AG04449 (cell line): ENCODE measurements around a stretch of chr2.

- RRBS, result no CpG with 5 or more reads among the region's 11 CpGs
These were observed 114.3 kb upstream of the FOSL2 start for GRCh38 chr2:28277853-28279195.

GRCh38 chr2:28319610-28320177 is 73.0 kb upstream of the FOSL2 start:
- RRBS, result no CpG with 5 or more reads among the region's 11 CpGs

DNA sequence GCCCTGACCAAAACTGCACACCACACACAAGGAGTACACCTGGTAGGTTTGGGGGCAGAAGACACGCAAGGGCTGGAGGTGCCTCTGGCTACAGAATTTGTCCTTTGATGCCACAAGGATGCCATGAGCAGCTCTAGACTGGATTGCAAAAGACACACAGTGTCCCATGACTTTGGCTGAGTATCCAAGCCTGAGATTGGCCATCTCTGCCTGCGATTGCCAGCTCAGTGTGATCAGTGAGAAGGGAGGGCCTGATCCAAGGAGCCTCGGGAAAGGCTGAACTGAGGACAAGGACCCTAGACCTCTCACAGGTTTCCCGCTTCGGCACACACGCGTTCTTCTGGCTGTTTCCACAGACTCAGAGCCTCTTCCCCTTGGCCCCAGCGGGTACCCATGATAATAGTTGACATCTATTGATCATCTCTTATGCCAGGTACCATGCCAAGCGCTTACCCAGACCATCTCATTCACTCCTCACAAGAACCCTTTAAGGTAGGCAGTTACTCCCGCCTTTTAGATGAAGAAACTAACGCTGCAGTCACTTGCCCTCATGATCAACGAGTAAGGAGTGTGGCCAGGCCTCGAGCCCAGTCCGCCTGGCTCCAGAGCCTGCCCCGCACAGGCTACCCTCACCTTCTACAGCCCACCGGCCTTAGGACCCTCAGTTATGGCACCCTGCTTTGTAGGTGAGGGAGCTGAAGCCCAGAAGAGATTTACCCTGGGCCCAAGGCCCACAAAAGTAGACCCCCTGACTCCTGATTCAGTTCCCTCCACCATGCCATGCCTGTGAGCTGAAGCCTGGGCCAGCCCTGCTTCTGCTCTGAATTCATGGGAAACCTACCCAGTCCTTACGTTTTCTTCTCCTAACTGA is 59.7 kb upstream of the FOSL2 start:
- RRBS, result no CpG with 5 or more reads among the region's 17 CpGs

- RRBS, result no CpG with 5 or more reads among the region's 1 CpG
These were observed 8.3 kb downstream of the FOSL2 start for GRCh38 chr2:28400975-28401302.

DNA sequence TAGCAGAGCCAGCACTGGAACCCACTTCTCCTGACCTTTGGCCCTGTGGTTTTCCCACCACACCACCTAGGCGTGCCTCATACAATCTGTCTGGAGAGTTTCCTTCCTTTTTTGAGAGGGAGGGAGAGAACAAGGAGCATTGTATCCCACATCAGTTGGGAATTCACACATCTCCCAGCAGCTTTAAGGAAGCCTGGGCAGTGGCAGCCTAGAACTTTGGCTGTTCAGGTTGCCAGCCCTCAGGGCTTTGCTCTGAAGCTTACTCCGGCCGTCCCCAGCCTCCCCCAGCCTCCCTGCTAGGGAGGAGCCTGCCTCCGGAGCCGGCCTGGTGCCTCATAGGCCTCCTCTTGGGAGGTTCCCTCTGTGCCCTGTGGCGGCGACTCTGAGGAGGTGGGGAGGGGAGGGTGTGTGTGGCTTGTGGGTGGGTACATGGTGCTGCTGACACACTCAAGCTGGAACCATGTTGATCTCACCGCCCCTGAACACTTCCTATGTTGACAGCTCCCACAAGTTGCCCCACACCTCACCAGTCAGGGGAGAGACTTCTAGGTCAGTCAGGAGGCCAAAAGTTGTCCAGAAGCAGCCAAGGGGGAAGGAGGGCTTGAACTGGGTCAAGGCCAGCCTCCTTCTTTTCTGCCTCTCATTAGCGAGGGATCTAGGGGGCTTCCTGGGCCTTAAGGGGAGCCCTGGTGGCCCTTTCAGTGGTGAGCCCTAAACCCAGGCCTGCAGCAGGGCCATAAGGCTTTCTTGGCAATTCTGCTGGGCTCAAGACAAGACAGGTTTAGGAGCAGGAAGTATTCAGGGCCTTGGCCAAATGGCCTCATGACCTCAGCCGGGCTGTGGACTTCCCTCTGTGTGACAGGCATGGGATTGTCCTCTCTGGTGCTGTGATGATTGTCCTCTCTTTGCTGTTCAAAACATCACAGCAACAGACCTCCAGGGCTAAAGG is 14.1 kb downstream of the FOSL2 start:
- RRBS, result 58% methylated on average over 3 of the region's 10 CpGs

- RRBS, result no CpG with 5 or more reads among the region's 4 CpGs
These were observed 24.9 kb upstream of the PLB1 start for GRCh38 chr2:28471017-28471255.

DNA sequence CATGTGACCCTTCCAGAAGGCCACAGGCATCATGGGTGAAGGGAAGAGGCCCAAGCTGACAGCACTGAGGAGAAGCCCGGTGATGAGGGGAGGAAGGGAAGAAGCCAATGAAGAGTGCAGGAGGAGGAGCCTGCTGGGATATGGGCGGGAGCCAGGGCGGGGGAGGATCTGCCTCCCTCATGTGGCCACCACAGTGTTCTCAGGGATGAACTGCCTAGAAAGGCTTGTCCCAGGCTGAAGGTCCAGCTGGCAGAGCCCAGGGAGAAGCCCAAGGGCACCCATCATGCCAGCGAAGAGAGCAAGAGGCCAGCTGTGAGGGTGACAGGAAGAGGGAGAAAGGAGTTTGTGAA is 24.6 kb upstream of the PLB1 start:
- RRBS, result no CpG with 5 or more reads among the region's 4 CpGs

GRCh38 chr2:28538928-28539511 is 43.2 kb downstream of the PLB1 start:
- RRBS, result no CpG with 5 or more reads among the region's 17 CpGs

- RRBS, result no CpG with 5 or more reads among the region's 4 CpGs
These were observed 51.9 kb downstream of the PLB1 start for GRCh38 chr2:28547775-28548053.

- RRBS, result no CpG with 5 or more reads among the region's 22 CpGs
These were observed 107.5 kb upstream of the PPP1CB start for GRCh38 chr2:28643772-28644796.

- RRBS, result no CpG with 5 or more reads among the region's 2 CpGs
These were observed 93.1 kb upstream of the PPP1CB start for GRCh38 chr2:28658305-28659060.

DNA sequence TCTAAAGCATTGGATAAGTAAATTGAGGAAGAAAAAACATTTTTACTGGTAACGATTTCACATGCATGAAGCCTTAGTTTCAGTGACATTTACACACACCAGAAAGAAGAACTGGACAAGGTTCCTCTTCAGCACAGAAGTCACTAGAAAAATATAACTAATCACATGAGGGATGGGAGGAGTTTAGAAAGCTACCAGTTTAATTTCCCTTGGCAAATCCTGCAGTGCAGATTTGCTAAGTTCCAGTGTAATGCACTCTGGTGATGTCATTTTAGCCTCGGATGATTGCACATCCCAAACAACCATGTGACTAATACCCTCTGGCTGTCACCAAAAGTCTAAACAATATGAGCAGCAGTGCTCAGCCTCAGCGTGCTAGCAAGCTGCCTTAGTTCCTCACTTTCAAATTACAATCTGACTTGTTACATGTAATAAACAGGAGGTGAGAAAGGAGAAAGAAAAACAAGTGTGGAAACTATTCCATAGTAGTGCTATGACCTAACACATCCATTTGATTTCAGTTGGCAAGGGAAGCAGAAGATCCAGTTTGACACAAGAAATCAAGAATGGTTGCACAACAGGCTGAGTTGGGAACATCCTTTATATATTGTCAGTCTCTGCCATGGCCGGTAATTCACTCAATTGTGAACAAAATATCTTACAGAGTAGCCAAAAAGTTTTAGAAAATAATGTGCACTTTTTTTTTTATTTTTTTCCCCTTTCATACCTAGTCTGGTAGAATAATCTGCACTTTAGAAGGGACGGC is 35.2 kb upstream of the PPP1CB start:
- RRBS, result no CpG with 5 or more reads among the region's 5 CpGs

DNA sequence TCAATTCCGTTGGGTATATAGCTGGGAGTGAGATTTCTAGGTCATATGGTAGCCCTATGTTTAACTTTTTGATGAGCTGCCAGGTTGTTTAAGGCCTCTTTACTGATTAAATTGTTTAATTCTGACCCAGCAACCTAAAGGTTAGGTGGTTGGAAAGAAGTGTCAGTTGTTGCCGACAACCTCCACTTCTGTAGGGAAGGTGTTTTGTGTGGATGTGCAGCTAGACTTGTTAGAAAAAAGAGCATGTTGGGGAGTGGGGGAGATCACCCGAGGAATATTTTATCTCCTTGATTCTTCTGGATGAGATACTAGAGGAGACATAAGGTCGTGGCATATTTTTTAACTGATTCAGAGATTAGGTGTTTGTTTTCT is 5.7 kb downstream of the PPP1CB start:
- RRBS, result no CpG with 5 or more reads among the region's 4 CpGs

DNA sequence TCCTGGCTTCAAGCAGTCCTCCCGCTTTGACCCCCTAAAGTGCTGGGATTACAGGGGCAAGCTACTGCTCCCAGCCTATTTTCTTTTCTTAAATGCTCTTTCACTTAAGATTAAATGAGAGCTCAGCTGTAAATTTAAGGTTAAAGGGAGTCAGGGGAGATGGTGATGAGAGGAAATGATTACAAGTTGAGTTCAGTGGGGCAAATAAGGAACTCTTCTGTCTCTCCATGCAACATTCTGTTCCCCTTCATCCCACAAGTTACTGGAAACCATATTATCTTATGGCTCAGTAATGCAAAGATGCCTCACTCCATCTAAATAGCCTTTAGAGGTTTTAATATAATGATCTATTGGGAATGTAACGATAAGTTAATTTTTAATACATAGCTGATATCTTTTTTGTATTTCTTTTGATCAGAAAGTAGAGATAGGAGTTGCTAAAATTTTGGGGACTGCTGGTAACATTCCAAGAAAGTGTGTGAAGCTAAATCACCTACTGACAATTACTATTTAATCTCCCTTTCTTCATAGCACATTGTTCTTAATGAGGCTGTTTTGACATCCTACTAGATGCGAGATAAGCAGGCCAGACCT is 24.1 kb downstream of the PPP1CB start:
- RRBS, result no CpG with 5 or more reads among the region's 3 CpGs

DNA sequence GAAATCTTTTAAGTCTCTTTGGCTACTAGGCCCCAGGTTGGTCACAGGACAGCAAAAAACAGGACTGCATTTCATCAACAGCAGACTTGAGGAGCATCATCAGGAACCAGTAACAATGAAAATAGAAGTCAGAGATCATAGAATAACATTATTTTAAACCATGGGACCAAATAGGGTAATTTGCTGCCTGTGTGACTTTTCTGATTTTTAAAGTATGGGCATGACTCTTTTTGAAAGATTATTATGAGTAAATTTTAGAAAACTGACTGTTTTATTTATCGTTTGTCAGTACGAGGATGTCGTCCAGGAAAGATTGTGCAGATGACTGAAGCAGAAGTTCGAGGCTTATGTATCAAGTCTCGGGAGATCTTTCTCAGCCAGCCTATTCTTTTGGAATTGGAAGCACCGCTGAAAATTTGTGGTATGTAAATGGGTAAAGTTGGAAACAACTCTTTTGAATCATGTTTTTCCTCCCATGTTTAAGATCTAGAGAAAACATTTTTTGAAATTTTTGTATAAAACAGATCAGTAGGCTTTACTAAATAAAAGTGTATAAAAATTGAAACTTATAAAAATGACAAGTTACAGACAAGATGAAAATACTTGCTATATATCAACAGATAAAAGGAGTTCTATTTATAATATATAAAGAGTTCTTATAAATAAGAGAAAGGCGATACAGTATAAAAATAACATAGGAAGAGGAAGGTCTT is 25.1 kb downstream of the PPP1CB start:
- RRBS, result no CpG with 5 or more reads among the region's 7 CpGs

DNA sequence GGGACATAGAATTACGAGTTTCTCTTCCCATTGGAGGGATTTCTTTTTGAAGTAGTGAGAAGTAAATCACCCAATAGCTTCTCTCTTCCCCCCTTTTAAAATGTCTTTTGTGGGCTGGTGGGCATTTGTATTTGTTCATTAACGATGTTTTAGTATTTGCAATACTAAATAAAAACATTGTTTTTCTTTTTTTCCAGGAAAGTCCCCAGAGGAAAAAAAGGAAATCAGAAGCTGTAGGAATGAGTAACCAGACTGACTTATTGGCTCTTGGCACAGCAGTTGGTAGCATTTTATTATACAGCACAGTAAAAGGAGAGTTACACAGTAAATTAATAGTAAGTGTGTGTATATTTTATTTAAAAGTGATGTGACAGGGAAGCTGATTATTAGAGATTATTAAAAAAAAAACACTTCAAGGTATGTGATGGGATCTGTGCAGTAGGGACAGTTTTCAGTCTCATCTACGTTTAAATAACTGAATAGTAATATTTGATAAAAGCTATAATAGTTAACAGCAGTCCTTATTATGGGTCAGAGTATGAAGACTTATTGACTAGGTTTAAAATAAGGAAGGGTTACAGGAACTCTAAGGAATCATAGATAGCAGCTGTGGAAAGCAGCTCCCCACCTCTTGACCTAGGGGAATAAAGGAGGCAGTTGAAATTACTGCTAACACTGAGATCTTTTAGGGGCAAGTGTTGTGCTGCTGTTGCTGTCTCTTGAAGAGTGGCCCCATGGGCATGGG is 7.5 kb downstream of the WDR43 start:
- RRBS, result no CpG with 5 or more reads among the region's 3 CpGs

GRCh38 chr2:28926934-28927481 is 32.5 kb downstream of the WDR43 start:
- RRBS, result no CpG with 5 or more reads among the region's 6 CpGs

GRCh38 chr2:29063466-29064291 is 10.6 kb downstream of the PCARE start:
- RRBS, result no CpG with 5 or more reads among the region's 19 CpGs

DNA sequence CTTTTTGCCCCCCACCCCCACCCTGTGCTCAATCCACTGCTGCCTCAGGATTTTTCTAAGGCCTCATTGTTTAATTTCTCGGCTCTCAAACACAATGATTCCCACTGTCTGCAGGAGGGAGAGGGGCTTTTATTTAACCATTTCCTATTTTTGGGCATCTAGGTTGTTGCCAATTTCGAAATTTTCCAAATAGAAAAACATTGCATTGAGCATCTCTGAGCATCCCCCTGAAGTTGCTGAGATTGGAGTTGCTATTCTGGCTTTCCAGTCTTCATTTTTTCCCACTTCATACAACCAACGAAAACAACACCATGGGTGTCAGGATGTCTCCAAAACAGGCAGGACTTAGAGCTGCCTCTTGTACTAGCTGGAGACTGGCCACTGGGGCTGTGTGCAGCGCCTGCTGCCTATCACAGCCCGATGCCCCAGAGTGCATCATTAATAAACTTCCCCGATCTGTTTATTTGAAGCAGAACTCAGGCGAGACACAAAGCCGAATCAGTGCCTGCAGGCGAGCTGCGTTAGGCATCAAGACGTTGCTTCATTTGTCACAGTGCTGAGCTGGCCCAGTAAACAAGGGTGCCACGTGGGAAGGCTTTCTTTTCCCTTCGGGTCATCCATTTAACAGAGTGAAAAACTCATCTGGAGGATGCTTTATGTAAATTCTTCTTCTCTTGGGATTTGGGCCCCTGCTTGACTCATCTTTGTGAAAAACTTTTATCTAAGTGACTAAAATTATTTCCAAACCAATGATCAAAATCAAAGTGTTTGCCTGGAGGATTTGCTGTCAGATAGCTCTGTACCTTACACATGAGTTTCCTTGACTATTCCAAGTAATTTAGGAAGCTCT is 1.9 kb upstream of the PCARE start:
- RRBS, result no CpG with 5 or more reads among the region's 13 CpGs

- RRBS, result no CpG with 5 or more reads among the region's 8 CpGs
These were observed 731 bp upstream of the CLIP4 start for GRCh38 chr2:29114491-29114877.